SP-49 (cell line): ENCODE data around the genes GOLPH3 and SLC45A2.

DNA sequence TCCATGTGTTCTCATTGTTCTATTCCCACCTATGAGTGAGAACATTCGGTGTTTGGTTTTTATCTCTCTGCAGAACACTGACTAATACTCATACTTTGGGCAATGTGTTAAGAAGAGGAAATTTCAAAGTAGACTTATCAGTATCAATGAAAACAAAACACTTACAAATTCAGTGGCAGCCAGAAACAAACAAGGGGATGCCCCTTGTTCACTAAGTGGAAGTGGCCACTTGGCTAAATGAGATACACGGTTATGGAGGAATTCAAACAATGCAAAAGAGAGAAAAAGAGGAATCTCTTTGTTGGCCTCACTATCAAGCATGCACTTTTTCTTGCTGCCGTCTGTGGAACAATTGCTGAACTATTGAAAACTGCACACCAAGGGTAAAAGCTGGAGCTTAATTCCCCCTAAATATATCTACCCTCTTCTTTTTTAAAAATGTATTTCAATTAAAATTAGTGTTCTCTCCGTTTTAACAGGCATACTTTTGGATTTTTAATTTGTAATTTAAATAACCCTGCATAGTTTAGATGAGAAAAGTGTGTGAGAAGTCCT is 2044.9 kb upstream of the CDH6 start:
- PRO-cap: no peak

GRCh38 chr5:30428608-30429701 is 764.5 kb upstream of the CDH6 start:
- PRO-cap: no peak

DNA sequence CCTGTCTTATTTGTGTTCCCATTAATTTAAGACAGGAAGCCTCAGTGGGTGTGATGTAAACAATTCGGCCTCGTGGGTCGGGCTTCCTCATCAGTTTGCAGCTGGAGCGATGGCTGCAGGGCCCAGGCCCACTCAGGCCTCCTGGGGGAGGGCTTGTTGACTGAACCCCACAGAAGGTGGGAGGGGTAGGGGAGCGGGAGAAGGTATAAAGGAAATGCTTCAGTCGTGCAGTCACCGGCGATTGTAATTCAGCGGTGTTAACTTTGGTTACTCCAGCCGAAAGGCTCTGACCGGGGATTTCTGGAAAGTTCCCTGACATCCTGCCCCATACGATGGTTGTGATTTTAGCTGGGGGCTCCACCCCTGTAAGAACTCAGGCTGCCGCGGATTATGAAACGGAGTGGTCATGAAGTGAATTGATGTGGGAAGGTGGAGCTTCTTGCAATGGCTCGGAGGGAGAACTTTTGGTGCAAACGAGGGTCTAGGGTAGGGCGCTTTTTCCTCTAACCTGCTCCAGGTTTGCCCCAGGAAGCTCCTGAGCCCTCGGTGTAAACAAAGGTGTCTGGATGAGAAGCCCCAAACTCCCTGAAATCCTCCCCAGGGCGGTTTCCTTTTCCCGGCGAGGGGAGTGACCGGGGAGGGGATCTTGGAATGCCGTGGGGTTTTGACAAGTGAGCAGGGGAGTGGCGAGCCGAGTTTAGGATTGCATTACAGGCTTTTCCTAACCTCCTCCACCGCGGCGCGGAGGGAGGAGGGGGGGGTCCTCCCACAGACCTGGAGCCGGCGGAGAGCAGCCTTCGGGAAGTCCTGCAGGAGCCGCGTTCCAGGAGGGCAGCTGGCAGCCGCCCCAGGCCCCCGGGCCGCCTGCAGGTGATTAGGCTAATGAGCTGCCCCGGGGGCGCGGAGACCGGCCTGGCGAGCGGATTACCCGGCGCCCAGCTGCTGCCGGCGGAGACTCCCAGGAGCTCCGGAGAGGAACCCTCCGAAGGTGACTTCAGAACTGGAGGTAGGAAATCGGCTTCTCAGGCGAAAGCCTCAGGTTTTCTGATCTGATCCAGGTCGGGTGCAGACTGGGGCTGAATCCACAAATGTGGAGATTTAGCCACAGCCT is 215.6 kb downstream of the PDZD2 start:
- PRO-cap: no peak

GRCh38 chr5:31921774-31922293 is 252.3 kb downstream of the GOLPH3 start:
- PRO-cap: no peak

GRCh38 chr5:32172376-32173205 is 1.5 kb downstream of the GOLPH3 start:
- PRO-cap: no peak

DNA sequence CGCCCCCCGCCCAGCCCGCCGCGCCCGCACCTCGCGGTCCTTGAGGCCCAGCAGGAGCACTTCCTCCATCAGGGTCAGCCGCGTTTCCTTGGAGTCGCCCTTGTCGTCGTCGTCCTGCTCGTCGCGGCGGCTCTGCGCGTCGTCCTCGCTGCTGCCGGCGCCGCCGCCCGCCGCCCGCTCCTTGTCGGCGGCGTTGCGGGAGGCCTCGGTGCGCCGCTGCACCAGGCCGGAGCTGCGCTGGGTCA is 417 bp downstream of the GOLPH3 start:
- PRO-cap: no peak

- PRO-cap: bidirectional peak, plus-strand start at chr5:32174416, minus-strand start at chr5:32174289
Observed at GRCh38 chr5:32174025-32174893, at the start of gene GOLPH3. TSS of gene GOLPH3 (minus strand) at chr5:32174319.

- PRO-cap: no peak
Observed at GRCh38 chr5:32395055-32395560, 49.4 kb downstream of the ZFR start.

DNA sequence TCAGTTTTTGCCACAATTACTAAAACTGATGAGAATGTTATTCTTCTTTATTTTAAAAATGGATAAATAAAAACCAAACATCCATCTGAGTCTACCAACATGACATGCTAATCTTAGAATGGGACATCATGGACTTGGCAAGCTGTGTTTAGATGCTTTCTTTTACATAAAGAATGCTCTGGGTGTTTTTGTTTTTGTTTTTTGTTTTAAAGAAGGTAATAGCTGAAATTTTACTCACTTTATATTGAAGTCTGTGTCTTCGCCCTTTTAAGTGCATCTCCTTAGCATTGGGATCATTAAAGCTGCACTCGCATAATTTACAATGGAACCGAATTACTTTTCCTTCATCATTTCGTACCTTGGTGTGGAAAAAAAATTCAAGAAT is 47.6 kb downstream of the ZFR start:
- PRO-cap: no peak

- PRO-cap: no peak
Observed at GRCh38 chr5:32605497-32606130, 20.3 kb downstream of the SUB1 start.

- PRO-cap: no peak
Observed at GRCh38 chr5:32990741-32991147, 279.6 kb downstream of the NPR3 start.

DNA sequence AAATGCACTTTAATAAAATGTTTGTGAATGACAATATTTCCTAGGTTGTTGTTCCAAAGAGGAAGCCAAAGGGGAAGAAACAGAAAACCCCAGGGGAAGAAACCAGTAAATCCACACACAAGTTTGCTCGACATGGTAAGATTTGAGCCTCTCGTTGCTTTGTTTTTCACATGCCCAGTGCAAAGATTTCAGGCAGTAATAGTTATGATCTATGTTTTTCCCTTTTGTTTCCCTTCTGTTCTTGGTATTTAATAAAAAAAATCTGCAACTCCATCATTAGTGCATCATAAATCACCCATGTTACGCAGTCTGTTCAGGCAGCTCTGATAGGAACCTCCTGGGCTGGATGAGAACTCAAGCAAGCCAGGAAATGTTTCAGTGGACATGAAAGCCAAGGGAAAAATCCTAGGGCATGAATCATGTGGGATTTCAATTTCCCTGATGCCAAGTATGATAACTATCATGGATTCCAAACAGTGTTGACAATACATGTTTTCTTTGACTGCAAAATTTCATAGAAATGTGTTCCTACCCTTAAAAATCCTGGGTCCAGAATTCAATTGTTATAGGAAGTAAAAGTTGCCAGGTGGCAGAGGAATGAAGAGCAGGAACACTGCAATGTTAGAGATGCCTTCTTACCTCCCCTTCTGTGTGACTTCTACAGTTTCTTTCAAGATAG is 119.8 kb upstream of the TARS1 start:
- PRO-cap: no peak

DNA sequence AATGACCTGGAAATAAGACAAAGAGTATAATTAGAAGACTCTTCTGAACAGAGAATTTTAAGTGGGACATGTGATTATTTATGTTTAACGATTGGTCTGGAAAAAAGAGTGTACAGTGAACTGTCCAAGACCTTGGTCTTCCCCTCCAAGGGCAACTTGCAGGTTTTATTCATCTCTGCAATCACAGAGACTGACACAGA is 5.6 kb downstream of the TARS1 start:
- PRO-cap: no peak

DNA sequence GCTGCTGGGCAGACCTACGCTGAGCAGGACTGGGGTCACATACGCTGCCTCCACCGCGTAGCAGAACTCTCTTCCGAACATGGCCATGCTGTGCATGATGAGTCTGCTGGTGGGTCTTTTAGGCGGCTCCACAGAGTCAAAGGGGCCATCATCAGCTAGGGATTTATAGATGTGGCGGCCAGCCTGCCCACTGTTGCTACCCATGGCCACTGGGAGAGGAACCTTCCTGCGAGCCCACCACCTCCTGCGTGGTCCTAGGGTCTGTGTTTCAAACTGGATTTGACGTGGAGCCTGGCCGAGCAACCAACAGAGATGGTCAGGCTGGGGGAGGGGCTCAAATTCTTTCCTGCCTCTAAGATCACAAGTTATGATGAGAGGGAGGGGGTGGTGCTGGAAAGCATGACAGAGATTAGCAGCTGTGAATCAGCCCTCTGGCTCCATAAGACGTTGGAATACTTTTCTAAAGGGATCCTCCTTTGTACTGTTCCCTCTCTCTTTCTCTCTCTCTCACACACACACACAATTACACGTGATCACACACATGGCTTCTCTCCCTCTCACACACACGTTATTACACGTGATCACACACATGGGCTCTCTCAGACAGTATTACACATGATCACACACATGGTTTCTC is at the start of gene SLC45A2:
TSS of gene SLC45A2 (minus strand) at position 314 of the 637 bp plus-strand sequence.
- PRO-cap: no peak

- PRO-cap: no peak
Observed at GRCh38 chr5:34008608-34008984, 746 bp upstream of the AMACR start.

- PRO-cap: no peak
Observed at GRCh38 chr5:34583005-34583516, 73.1 kb upstream of the RAI14 start.

- PRO-cap: no peak
Observed at GRCh38 chr5:34621600-34622198, 34.4 kb upstream of the RAI14 start.

DNA sequence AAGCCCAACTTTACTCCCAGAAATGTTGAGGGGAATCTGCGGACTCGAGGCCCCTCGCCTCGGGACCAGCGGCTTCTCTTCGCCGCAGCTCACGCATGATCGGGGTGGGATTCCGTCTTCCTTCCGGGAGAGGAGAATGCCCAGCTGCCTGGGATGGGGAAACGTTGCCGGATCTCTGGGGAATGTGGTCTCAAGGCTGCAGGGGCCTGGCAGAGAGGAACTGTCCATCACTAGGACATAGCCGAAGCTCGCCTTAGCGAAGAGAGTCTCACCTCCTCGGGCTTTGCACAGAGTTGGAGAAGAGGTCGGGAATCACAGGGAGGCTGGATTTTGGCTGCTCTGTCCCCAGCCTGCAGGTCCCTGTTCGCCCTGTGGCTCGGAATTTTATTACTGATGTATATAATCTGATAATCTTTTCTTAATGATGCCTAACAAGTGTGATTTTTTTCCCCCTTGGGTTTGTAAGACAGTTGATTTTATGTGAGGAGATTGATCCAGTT is 1.4 kb downstream of the RAI14 start:
- PRO-cap: no peak

DNA sequence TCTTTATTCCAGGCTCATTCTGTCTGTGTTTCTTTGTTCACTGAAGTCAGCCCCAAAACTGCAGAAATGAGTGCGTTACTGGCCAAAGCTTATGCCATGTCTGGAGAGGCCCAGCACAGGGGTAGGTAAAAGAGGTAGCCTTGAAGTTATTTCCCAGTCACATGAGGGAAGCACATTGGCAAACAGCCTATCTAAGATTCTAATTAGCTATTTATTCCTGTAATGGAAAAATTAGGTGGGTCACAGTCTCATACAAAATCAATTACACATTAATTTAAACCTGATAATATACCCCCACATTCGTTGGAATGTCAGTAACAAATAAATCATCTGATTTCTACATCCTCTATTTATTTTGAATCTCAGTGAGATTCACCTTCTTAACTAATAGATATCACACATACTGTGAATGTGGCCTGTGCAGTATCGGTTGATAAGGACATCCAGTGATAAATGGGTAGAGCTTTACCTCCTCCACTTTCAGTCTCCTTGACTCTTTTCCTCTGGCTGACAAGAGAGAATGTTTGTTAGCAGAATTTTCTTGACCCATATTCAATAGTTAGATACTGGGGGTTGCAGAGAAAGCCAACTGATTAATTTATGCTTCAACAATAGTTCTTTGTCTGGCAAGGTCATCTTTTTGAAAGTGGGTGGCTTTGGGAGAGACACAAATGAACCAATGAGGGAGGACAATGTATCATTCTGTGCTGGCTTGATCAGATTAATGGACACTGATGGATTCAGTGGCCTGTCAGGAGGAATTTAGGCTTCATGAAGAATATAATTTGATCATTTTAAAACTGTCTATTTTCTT is 30.1 kb downstream of the TTC23L start:
- PRO-cap: no peak

- PRO-cap: no peak
Observed at GRCh38 chr5:35172528-35172818, 57.8 kb downstream of the PRLR start.